H9 (cell line): ENCODE measurements around a stretch of chr6.

- PRO-cap, result no peak
Measured at GRCh38 chr6:148343322-148343712, 679 bp downstream of the SASH1 start.

GRCh38 chr6:148426089-148426903 lies 83.7 kb downstream of the SASH1 start:
- PRO-cap, result no peak

DNA sequence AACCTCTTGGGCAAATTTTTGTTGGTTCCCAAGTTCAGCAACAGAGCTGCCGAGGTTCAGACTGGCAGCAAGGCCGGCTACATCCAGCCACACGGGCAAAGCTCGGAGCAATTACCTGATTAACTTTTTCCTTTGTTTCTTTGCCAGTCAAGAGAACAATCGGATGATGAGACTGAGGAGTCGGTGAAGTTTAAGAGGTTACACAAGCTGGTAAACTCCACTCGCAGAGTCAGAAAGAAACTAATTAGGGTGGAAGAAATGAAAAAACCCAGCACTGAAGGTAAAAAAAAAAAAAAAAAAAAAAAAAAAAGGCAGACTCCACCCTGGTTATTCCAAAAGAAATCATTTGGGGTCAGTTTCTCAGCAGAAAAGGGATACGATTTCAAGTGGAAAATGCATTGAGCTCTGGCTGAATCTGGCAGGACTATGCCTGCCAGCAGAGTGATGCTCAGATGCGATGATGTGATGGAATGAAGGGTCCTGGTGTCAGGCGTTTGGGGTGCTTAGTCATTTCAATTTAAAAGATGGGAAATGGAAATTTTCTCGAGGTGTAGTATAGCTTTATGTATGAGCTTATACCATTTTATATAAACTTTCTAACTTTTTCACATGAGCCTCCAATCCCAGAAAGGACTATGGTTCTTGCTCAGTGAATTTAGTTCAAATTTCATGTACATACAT lies 171.7 kb downstream of the SASH1 start:
- PRO-cap, result no peak

GRCh38 chr6:148532576-148533166 lies 190.0 kb downstream of the SASH1 start:
- PRO-cap, result no peak

- PRO-cap, result no peak
Measured at GRCh38 chr6:148533451-148534129, 191.0 kb downstream of the SASH1 start.

DNA sequence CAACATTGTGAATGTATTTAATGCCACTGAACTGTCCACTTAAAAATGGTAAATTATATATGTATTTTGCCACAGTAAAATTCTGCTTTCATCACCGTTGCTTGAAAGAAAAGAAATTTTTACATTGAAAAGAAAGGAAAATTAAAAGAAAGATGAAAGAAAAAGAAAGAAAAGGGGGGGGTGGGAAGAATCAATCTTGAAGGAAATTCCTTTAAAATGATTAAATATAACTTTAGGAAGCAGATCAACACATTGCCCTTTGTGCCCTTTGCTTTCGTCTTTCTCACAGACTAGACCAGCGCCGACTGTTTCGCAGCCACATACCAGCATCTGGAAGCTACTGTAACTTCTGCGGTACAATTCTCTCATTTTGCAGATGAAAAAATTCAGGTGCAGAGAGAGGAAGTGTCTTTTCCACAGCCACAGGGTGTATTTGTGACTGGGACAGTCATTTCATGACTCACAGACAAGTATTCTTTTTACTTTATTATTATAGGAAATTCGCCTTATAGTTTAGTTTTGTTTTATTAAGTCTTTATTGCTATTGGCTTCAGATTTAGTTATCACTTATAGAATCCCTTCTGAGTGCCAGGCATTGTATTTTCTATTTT lies 84.2 kb downstream of the UST start:
- PRO-cap, result no peak

DNA sequence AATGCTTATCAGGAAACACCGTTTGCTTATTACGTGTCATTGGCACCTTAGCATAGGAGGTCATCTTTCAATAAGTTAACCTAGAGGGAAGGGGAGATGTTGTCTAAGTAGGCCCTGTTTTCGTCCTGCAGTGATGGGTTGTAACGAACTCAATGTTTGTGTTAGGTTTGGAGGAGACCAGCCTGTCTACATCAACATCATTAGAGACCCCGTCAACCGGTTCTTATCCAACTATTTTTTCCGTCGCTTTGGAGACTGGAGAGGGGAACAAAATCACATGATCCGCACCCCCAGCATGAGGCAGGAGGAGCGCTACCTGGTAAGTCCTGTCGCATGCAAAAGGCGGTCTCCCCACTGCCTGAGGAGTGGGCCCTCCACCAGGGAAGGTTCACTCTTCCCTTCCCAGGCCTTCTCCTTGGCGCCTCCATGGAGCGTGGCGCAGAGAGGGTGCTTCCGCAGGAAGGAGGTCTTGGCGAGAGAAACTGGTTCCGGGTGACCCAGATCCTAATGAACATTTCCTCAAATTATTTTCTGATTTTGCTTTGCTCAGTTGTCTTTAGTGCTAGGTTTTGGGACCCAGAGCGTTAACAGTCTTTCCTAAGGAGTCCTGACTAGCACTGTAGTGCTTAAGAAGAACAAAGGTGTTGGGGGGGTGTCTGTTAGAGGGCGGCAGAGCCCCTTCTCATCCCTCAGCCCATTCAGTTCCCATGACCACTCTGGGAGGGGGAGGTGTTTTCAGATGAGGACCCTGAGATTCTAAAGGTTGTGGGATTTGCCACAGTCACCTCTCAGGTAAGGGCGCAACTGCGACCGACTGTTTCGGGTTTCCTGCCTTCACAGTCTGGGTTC lies 217.6 kb downstream of the UST start:
- PRO-cap, result no peak

GRCh38 chr6:149060802-149061320 lies 256.7 kb upstream of the TAB2 start:
- PRO-cap, result no peak

DNA sequence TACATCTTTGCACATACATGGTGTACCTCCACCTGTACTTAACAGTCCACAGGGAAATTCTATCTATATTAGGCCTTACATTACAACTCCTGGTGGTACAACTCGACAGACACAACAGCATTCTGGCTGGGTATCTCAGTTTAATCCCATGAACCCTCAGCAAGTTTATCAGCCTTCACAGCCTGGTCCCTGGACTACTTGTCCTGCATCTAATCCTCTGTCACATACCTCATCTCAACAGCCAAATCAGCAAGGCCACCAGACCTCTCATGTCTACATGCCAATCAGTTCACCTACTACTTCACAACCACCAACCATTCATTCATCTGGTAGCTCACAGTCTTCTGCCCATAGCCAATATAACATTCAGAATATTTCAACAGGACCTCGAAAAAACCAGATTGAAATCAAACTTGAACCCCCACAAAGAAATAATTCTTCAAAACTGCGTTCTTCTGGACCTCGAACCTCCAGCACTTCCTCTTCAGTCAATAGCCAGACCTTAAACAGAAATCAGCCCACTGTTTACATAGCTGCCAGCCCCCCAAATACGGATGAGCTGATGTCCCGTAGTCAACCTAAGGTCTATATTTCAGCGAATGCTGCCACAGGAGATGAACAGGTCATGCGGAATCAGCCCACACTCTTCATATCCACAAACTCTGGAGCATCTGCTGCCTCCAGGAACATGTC lies 21.4 kb upstream of the SUMO4 start:
- PRO-cap, result no peak

- PRO-cap, result no peak
Measured at GRCh38 chr6:149494620-149495320, 10.0 kb upstream of the ZC3H12D start.

GRCh38 chr6:149543829-149544570 lies 1.8 kb downstream of the PPIL4 start:
- PRO-cap, result no peak

DNA sequence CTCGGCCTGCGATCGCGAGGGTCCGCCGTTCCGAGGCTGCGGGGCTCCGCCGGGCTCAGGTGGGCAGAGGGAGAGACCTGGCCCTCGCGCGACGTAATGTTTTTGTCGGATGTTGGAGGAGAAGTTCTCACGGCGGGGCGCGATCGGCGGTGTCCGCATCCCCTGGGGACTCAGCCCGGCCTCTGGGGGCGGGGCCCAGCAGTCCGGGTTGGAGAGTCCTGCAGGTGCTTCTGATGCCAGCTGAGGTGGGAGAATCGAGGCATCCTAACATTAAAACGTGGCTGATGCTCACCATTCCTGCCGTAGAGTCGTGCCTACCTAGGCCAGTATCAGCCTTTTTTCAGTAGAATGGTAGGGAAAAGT lies 767 bp downstream of the GINM1 start:
- PRO-cap, result bidirectional peak, plus-strand start at position 119 of the sequence, minus-strand start at position 125 of the sequence; unidirectional peak, minus-strand start at position 312 of the sequence

- PRO-cap, result no peak
Measured at GRCh38 chr6:149683230-149684167, 34.4 kb downstream of the LATS1 start.

GRCh38 chr6:149796351-149796691 lies 46.8 kb downstream of the PCMT1 start:
- PRO-cap, result no peak

GRCh38 chr6:149831257-149831739 lies 32.9 kb downstream of the LRP11 start:
- PRO-cap, result no peak

DNA sequence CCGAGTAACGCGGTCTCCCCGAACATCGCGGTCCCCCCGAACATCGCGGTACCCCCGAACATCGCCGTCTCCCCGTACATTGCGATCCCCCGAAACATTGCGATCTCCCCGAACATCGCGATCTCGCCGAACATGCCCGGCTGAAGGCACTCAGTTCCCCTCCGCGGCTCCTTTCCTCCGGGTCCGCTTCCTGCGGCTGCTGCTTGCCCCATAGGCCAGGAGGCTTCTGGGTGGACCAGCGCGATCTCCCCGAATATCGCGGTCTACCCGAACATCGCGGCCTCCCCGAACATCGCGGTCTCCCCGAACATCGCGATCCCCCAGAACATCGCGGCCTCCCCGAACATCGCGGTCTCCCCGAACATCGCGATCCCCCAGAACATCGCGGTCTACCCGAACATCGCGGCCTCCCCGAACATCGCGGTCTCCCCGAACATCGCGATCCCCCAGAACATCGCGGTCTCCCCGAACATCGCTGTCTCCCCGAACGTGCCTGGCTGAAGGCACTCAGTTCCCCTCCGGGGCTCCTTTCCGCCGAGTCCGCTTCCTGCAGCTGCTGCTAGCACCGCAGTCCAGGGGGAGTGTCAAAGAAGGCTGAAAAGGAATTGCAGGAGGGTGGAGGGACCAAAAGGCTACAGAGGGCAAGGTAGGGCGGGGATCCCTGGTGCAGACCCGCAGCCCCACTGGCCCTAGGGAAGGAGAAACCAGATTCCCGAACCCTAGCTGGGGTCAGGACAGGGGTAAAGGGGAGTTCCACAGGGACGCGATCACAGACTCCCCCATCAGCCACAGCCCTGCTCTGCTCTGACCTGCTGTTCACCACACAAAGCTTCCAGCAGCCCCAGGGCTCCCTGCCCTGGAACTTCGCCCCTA lies 1.3 kb downstream of the ULBP1 start:
- PRO-cap, result no peak

GRCh38 chr6:150072178-150072672 lies 3.3 kb upstream of the ULBP3 start:
- PRO-cap, result no peak

DNA sequence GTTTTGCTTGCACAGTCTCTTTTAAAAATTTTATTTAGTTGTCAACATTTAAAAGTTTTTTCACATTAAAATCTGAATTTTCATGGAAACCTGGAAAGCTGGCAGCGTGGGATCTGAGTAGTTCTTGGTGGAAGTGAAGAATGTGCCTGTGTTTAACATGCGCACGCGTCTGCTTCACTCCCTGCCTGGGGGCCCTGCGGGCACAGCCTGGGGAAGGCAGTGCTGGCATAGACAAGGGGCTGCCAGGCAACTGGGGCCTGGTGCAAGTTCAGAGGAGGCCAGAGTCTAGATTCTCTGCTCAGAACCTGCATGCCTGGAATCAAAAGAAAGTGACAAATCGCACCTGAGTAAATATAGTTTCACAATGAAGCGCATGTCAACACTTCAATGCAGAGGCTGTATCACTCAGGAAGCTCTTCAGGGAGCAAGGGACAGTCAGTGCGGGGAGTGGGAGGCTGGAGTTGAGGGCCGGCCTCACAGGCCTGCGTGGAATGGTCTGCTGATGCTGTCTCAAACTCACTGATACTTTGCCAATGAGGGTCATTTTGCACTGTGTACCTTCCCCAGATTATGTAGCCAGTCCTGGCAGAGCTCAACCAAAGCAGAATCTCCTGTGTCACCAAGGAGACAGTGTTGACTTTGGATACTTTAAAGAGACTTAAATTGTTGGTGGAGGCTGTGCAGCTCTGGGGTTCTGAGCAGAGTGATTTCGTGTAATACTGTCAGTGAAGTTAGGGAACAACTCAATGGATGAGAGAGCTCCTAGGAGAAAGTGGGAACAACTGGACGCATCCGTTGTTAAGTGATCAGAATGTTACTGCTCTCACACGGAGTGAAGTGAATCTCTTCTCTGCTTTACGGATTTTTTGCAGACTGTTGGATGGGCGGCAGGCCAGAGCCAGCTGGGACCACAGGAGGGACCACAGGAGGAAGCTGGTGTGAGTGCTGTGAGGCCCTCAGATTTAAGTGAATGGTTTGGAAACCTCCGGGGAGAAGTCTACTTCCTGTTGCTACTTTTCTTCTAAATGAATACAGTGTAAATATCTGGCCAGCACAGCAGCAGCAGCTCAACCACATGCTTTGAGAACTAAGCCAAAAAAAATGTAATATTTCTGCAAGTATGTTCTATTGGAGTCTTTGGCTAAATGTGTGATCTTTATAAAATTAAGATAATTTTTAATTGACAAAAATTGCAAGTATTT lies 23.9 kb upstream of the PPP1R14C start:
- PRO-cap, result no peak

- PRO-cap, result no peak
Measured at GRCh38 chr6:150272471-150273175, 96.2 kb upstream of the IYD start.

DNA sequence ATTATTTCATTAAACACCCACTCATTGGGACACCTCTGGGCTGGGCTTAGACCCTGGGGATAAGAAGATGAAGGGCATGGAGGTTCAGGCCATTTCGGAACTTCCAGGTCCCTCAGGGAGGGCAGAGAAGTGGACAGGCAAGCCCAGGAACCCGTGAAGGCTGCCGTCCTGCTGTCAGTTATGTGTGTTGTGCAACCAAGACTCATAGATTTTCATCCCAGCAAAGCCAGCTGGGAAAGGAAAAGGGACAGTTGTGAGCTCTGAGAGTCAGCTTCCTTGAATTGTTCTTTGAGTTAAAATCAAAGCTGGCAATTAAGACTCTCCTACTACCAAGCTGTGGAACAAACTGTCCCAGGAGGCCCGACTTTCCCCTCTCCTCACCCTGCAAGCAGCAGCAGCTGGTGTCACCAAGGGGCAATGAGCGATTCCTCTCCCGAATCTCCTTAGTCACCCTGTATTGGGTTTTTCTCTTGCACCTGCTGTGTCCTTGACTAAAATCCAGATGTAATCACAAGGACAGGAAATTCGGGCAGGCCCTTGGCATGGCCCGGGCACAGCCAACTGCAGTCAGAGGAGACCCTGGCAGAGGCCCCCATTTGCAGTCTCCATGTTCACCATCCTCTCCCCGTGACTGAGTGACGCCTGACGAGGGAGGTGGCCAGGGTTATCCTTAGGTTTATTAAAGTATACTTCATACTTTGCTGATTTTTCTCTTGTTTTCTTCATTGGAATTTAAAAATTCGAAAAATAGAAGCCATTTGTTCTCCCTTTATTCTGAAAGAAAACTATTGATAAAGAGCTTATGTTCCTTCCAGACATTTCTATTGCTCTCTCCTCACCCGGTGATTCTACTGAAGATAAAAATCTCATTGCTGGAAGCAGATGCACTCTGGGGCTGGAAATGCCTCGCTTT lies 46.1 kb upstream of the IYD start:
- PRO-cap, result no peak